Prostate gland (tissue), 2 donors: ENCODE measurements around the genes COASY, EZH1 and RPL27.

GRCh38 chr17:42028488-42028920, 8.6 kb downstream of the NKIRAS2 start:
- PRO-cap: no peak
- RAMPAGE, long total RNA, 2 experiments: no peak in any of the 2 experiments

DNA sequence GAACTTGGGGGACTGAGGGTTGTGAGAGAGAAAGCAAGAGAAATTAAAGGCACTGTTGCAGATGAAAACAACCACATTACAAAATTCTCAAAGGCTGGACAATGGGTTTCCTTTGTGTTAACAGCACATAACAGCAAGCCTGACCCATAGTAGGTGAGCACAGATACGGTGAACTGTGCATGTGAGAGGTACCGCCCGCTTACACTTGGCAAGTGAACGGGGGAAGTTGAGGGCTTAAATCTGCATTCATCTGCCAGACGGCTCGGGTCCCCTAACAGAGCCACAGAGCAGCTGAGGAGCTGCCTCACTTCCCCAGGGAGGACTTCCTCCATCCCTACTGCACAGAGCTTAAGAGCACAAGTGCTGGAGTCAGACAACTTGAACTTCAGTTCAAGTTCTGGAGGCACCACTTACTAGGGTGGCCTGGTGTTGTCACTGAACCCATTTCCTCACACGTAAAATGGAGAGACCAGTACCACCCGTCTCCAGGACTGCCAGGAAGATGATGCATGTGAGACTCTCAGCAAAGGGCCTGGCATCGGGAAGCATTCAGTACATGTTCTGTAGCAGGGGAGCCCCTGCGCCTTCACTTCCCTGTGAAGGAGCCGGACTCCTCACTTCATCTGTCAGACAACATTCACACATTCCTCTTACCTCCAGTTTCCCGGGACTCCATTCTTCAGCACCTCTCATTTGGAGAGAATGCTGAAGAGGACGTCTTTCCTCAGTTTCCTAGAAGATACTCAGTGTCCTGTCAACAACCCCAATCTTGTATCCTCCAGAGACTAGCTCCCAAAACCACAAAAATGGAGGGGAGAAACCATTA, 13.3 kb downstream of the RAB5C start:
- PRO-cap: no peak
- RAMPAGE, long total RNA, 2 experiments: no peak in any of the 2 experiments

DNA sequence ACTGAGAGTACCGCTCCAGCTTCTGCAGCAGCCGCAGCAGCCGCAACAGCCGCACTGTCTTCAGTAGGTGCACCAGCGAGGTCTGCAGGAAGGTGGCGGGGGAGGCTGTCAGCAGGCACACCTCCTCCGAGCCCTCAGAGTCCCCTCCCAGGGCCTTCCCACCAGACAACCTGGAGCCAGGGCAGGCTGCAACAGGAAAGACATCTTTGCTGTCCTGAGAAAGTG, 9.1 kb downstream of the KCNH4 start:
- PRO-cap: no peak
- RAMPAGE, long total RNA, 2 experiments: no peak in any of the 2 experiments

GRCh38 chr17:42200667-42201947, 6.8 kb upstream of the GHDC start:
- PRO-cap: no peak
- RAMPAGE, long total RNA, 2 experiments: start-site peak on the minus strand in 1 of 2 experiments, at chr17:42200923-42201070 at its widest, 18 reads per replicate

GRCh38 chr17:42276770-42277466, 727 bp upstream of the STAT5B start:
- PRO-cap: no peak
- RAMPAGE, long total RNA, 2 experiments: no peak in any of the 2 experiments

DNA sequence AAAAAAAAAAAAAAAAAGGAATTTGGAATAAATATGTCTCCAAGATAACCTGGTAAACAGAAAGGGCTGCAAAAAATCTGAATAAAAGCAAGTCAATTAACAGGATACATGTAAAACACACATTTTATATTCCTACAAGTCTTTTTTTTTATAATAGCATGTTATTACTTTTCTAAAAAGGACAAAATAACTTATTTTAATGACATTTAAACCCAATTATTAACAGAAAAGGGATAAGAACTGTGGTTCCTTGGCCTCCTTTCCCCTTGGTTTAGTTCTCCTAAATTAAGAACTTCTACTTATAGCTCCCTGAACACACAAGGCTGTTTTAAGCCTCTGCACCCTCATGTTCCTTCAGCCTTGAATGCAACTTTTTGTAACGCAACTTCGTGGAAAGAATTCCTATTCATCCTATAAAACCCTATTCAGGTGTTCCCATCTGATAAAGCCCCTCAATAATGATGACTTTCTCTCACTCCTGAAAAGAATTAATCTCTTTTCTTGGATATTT, 6.5 kb downstream of the STAT3 start:
- PRO-cap: no peak
- RAMPAGE, long total RNA, 2 experiments: no peak in any of the 2 experiments

- PRO-cap: unidirectional peak, plus-strand start at chr17:42387755; unidirectional peak, plus-strand start at chr17:42387841
- RAMPAGE, long total RNA, 2 experiments: no peak in any of the 2 experiments
Observed at GRCh38 chr17:42387654-42388242, 494 bp downstream of the STAT3 start.

GRCh38 chr17:42475680-42476105, 17.0 kb downstream of the ATP6V0A1 start:
- PRO-cap: no peak
- RAMPAGE, long total RNA, 2 experiments: no peak in any of the 2 experiments

- PRO-cap: bidirectional peak, plus-strand start at chr17:42562171, minus-strand start at chr17:42562061
- RAMPAGE, long total RNA, 2 experiments: start-site peak on the plus strand in 2 of 2 experiments, at chr17:42562150-42562172 at its widest, 96 to 358 reads per replicate
Observed at GRCh38 chr17:42561792-42562241, at the start of gene COASY. Gene COASY, plus strand, starts transcription at chr17:42562148.

- PRO-cap: no peak
- RAMPAGE, long total RNA, 2 experiments: no peak in any of the 2 experiments
Observed at GRCh38 chr17:42566152-42566717, 665 bp upstream of the MLX start.

- PRO-cap: no peak
- RAMPAGE, long total RNA, 2 experiments: no peak in any of the 2 experiments
Observed at GRCh38 chr17:42609884-42610488, 503 bp downstream of the TUBG1 start.

DNA sequence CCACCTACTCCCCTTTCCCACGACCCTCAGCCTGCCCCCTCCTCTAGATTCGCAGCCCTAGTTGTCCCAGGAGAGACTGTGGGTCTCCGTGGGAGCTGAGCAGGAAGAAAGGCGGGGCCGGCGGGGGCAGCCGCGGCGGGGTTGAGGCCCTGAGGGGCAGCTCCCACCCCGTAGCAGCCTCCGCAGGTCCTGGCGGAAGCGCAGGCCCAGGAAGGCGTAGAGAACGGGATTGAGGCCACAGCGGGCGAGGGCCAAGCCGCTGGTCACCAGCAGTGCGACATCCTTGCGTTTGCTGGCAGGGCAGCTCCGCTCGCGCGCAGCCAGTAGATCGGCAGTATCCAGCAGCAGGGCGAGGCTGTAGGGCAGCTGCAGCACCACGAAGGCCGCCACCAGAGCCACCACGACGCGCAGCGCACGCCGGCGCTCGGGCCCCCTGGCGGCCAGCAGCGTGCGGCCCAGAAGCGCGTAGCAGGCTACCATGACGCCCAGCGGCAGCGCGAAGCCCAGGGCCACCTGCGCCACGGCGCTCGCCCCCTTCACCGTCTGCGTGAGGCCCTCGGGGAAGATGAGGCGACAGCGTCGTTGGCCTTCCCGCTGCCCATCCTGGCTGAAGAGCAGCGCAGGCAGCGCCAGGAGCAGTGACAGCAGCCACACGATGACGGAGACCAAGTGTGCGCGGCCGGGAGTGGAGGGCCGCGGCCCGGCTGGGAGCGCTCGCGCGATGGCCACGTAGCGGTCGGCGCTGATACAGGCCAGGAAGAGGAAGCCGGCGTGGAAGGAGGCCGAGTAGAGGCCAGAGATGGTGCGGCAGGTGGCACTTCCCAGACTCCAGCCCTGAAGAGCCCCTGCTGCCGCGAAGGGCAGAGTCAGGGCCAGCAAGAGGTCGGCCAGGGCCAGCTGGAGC, 1.9 kb downstream of the CCR10 start:
- PRO-cap: unidirectional peak, plus-strand start at position 334 of the sequence; bidirectional peak, plus-strand start at position 458 of the sequence, minus-strand start at position 399 of the sequence
- RAMPAGE, long total RNA, 2 experiments: start-site peak on the plus strand in 1 of 2 experiments, centred at position 467 of the sequence, 35 reads per replicate

GRCh38 chr17:42744134-42745312, at the start of gene EZH1:
Gene EZH1, minus strand, starts transcription at chr17:42745040.
- PRO-cap: bidirectional peak, plus-strand start at chr17:42744489, minus-strand start at chr17:42744469; bidirectional peak, plus-strand start at chr17:42744793, minus-strand start at chr17:42744683; bidirectional peak, plus-strand start at chr17:42745144, minus-strand start at chr17:42745037
- RAMPAGE, long total RNA, 2 experiments: start-site peak on the minus strand in 2 of 2 experiments, at chr17:42745015-42745042 at its widest, 23 to 323 reads per replicate

DNA sequence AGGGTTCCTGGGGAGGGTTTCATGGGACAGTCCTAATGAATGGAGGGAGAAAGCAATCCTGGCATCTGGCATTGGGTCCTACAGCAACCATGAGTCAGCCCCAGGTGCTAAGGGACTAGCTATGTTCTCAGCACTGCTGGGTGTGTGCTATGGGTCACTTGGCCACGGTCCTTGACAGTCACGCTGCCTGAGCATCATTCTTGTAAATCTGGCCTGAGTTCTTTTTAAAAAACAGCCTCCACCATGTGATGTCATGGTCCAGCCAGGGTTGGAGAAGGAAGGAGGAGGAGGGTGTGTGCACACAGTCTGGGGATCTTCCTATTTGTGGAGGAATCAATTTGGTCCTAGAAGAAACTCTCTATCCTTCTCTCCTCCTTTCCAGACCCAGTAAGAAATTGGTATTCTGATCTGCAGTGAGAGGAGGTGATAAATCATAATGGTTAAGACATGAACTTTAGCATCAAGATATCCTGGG, 6.2 kb upstream of the RAMP2 start:
- PRO-cap: no peak
- RAMPAGE, long total RNA, 2 experiments: no peak in any of the 2 experiments

GRCh38 chr17:42805257-42805529, 6.5 kb downstream of the CNTD1 start:
- PRO-cap: unidirectional peak, plus-strand start at chr17:42805394
- RAMPAGE, long total RNA, 2 experiments: no peak in any of the 2 experiments

- PRO-cap: no peak
- RAMPAGE, long total RNA, 2 experiments: no peak in any of the 2 experiments
Observed at GRCh38 chr17:42815663-42816024, 8.4 kb downstream of the BECN1 start.

GRCh38 chr17:42845386-42846025, 1.1 kb downstream of the AOC2 start:
- PRO-cap: no peak
- RAMPAGE, long total RNA, 2 experiments: no peak in any of the 2 experiments

DNA sequence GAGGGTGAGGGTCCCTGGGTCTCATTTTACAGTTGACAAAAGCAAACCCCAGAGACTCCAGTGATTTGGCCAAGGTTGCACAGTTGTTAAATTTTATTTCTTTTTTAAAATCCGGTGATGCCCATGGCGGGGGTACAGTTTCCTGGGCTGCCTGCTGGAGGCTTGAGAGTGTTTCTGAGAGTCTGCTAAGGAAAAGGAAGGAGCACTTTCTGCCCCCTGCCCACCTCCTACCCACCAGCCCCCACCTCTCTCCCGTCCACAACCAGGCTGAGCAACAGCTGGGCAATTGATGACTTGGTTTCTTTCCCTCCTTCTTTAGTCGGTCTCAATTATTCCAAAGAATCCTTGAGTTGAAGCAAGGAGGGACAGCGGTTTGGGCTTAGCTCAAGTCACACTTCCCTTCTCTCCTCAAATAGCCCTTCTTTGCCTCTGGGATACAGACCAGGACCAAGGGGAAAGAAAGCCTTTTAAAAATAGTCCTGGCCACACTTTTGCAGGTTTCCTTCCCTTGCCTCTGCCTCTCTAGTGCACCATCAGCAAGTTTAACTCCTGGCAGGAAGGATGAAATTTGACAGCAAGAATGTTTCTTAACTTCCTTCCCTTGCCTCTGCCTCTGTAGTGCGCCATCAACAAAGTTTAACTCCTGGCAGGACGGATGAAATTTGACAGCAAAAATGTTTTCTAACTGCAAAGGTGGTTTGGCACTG, 7.4 kb upstream of the G6PC1 start:
- PRO-cap: no peak
- RAMPAGE, long total RNA, 2 experiments: no peak in any of the 2 experiments

DNA sequence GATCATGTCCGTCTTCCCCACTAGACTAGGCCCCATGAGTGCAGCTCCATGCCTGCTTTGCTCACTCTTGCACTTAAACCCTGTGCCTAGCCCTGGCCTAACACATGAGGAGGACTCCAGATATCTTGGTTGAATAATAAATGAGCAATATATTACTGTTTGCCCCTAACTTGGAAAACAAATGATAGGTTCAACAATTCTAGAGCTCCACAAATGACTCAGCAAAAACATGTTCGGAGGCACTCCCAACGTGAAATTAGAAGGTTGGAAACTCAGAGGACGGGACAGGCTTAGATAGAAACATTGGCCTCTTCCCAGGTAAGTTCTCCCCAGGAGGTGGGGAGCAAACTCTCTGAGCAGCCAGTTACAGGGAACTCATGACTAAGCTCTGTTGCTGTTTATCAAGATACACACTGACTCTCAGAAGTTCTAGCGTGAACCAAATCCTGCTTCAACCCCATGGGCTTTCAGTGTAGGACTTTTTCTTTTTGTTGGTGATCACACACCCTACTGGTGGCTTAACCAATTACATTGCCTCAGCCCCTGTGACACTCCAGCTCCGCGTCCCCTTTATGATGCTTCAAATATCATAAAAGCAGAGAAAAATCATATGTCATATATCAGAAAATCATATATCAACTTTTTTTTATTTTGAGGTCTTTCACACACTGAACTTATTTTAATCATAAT, 28.5 kb downstream of the G6PC1 start:
- PRO-cap: no peak
- RAMPAGE, long total RNA, 2 experiments: no peak in any of the 2 experiments

DNA sequence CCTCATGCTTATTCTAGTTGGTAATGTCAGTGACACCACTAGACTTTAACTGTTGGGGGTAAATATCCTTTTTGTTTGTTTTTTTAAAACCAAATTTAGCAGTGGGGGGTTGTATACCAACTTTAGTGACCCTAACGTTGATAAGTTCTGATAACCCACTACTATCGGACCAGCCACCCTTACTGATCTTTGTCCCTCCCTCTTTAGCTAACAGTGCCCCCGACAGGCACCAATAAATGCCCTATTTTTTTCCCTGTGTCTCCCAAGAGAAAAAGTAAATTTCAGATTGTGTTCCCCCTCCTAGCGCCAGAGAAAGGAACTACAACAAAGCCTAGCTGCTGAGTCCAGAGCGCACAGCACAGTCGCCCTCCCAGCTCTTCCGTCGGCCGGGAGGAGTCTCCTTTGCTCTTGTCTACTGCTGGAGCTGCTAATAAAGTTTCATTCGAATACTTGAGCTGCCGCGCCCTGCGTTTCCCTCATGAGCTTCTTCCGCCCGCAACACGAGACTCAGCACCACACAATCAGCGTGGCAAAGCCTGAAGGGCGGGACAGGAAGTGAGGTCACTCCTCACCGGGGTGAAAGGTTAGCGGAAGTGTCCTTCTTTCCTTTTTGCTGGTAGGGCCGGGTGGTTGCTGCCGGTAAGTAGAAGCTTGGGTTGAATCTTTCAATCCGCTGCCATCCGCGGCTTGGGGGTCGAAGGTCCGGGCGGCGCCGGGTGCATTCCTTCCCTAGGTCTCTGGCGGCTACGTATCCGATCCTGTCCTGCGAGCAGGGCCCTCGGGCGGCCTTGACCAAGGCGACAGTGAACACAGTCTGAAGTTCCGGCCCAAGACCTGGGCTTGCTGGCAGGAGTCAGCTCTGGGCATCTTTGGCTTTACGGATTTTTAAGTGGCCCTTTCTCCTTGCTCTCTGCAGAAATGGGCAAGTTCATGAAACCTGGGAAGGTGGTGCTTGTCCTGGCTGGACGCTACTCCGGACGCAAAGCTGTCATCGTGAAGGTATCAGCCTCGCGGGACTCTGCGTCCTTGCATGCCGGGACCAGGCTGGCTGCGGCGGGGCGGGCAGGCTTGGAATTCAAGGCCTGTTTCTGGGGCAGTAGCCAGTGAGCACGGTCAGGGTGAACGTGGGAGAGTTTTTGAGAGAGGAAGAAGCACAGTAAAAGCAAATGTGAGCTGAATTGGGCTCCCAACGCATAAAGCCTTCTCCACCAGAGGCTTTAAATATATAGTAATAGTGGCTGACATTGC, at the start of gene RPL27:
Gene RPL27, plus strand, starts transcription at position 587 of the 1,248 bp plus-strand sequence.
- PRO-cap: bidirectional peak, plus-strand start at position 623 of the sequence, minus-strand start at position 384 of the sequence
- RAMPAGE, long total RNA, 2 experiments: start-site peak on the plus strand in 2 of 2 experiments, centred at positions 615 to 628 of the sequence, 231 to 2,574 reads per replicate